Monocyte (primary cell): Measurements from ENCODE around the genes NCK1 and PRR23B.

- PRO-cap, 2 experiments, result no peak in any of the 2 experiments
Observed at GRCh38 chr3:136126906-136127592, 69.1 kb downstream of the MSL2 start.

GRCh38 chr3:136194621-136195189, 1.4 kb downstream of the MSL2 start:
- PRO-cap, 2 experiments, result peak in 2 of 2 experiments; most common plus-strand start chr3:136194984 (in 2); most common minus-strand start chr3:136194995 (in 2)

DNA sequence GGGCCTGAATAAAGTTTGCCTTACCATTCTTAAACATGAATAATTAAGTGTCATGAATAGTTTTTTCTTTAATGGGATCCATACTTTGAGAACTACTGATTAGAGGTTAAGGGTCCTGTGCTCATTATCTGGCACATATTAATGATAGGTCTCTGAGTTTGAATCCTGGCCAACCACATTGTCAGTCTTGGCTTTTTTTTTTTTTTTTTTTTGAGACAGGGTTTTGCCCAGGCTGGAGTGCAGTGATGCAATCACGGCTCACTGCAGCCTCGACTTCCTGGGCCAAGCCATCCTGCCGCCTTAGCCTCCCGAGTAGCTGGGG, 667 bp upstream of the PCCB start:
- PRO-cap, 2 experiments, result no peak in any of the 2 experiments

- PRO-cap, 2 experiments, result no peak in any of the 2 experiments
Observed at GRCh38 chr3:136250836-136251512, 834 bp downstream of the PCCB start.

- PRO-cap, 2 experiments, result peak in 2 of 2 experiments; most common plus-strand start chr3:136752671 (in 1); most common minus-strand start chr3:136752744 (in 1)
Observed at GRCh38 chr3:136752569-136753840, 827 bp upstream of the STAG1 start.

GRCh38 chr3:136861738-136862324, at the start of gene NCK1:
Gene NCK1, plus strand, starts transcription at chr3:136862208.
- PRO-cap, 2 experiments, result peak in 2 of 2 experiments; most common plus-strand start chr3:136862233 (in 2); most common minus-strand start chr3:136862019 (in 2)

- PRO-cap, 2 experiments, result no peak in any of the 2 experiments
Observed at GRCh38 chr3:136930171-136931131, 27.3 kb upstream of the IL20RB start.

DNA sequence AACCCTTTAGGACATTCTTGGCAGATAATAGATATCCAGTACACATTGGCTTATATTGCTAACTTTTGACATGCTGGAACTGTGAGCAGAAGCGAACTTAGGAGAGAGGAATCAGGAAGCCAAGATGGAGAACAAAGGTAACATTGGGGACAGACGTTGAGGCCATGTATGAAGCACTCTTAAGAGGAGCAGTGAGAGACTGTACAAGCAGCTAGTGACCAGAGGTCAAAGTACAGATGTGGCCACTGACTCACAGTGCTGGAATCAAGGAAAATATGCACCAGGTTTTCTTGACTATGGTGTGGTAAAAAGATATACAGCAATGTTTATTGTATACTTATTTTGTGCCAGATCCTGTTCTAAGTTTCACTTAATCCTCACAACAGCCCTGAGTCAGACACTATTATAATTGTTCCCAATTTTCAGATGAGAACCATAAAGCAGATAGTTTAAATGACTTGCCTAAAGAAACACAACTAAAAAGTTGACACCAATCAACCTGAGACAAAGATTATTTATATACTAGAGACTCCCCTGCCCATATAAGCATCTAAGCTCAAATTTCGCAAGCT, 1.9 kb upstream of the IL20RB start:
- PRO-cap, 2 experiments, result no peak in any of the 2 experiments

DNA sequence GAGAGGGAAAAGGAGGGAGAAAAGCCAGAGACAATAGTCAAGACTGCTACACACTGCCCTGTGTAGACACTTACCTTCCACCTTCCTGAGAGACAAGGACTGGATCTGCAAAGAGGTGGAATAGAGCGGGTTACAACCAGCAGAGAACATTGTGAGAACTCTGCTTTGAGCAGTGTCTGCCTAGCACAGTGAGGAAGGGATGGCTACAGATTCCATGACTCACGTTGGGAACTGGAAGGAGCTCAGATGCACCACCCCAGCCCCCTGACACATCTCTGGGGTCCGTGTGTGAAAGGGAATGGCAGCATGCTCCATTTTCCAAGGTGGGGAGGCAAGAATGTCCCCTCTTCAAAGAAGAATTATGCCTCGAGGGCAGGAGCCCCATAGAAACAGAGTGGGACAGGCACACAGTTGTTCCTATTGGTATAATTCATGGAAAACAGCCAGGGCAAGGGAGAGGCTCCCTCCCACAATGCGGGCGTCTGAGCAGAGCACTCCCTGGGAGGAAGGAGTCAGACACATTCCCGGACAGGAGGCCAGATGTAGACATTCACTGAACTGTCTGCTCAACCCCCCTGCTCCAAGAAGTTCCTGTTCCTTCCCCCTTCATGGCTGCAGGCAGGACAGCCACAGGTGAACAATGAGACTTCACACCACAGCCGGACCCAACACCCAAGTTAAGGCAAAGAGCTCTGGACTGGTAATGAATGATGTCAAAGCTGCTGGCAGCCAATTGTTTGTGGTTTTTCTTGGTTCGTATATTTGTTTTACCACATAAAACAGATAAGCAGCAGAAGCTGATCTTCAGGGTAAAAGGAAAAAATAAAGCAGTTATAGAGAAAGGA, 33.5 kb downstream of the DZIP1L start:
- PRO-cap, 2 experiments, result no peak in any of the 2 experiments

DNA sequence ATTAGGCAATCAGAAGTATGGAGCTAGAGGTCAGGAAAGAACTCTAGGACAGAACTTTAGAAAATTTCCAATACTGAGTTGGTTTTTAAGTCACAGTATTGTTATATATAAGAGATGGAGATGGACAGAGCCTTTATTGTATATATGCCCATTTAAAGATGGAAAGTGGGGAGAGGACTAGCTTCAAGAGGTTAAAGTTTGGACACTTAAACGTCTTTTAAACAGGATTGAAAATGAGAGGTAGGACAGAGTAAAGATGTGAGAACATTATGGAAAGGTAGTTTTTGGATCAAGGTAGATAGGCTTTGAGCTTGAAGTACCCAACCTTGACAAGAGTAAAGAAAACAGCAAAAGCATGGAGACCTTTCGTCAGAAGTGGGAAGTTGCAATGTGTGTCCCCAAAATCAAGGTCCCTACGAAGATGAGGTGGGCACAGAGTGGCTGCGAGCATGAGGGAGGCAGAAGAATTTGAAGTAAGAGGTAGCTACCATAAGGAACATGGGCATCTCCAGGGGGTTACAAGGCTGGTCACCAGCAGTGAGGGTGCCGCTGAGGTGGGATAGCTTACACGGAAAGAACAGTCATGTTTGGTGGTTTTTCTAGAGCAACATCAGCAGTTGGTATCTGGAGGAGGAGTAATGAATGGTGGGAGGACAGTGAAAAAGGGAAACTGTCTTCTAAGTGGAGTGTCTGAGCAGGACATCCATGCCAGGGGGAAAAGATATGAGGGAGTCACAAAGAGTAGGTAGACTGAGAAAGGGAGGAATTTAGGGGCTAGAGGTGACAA, 68.0 kb downstream of the NME9 start:
- PRO-cap, 2 experiments, result no peak in any of the 2 experiments

DNA sequence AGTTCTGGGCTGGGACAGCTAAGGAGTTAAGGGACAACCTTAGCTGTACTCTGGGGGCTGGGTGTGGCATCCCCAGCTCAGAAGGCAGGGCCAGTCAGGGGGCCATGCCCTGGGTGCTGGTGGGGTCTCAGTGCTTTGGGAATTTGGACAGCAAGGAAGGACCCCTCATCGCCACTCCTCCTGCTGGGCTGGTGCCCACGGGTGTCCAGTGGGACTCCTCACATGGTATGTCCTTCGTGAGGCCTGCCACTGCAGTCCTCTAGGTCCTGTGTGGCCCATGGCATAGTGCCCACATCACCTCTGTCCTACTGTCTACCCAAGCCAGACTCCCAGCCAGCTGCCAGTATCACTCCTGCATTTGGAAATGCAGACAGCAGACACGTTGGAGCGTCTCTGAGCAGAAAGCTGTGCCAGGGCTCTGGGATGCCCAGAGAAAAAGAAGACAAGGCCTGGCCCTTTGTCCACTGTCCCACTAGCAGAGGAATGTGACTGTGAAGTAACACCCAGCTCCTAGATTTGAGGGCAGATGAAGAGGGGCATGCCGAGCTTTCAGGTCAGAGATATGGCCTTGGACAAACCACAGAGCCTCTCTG, 12.1 kb downstream of the MRAS start:
- PRO-cap, 2 experiments, result no peak in any of the 2 experiments

GRCh38 chr3:138724369-138724873, 110.3 kb downstream of the PIK3CB start:
- PRO-cap, 2 experiments, result no peak in any of the 2 experiments

DNA sequence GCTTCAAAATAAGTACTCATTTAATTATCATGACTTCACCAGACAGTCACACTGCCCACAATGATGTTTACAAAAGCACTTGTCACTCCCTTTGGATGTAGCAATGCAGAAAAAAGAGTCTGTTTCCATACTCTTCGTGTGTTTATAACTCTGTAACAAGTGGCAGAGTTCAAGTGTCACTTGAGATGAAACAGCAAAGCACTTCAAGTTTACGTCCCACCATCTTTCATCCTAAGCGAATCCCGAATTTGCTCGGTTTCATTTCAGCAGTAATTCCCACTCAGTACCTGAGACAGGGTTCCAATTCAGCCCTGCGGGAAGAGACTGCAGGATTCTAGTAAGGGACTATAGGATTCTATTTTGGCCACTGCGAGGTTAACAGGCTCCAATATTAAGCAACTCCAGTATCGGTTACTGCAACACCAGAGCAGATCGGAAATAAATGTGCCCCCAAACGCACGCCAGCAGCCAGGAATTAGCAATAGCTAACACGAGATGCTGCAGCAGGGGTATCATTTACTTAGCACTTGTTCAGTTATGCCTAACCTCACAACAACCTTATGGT, 1.1 kb downstream of the PIK3CB start:
- PRO-cap, 2 experiments, result peak in 1 of 2 experiments; most common plus-strand start position 172 of the sequence (in 1)

GRCh38 chr3:138938812-138939238, 8.1 kb downstream of the FOXL2 start:
- PRO-cap, 2 experiments, result no peak in any of the 2 experiments

DNA sequence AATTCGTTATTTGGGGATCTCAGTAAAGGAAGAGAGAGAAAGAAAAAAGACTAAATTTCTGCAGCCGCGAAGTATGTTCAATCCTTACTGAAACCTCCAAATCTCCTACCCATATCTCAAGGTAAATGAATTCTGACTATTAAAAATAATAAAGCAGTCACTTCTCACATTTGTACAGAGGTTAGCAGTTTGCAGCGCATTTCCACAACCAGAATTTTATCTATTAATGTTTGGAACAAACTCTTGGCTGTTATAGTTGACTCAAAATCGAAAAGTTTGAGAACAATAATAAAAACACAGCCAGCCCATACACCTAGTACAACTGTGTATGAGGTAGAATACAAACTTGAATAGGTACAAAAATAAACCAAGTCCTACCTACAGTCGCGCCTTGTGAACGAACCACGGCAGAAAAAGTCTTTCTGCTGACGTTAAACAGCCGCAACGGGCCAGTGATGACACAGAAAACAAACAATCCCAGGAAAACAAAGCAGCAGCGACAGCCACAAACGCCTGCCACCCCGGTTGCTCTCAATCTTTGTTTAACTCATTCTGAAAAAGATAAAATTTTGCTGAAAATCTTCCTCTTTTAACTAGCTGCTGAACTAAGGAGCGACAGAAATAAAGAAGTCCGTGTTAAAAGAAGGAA, 3.2 kb downstream of the FOXL2 start:
- PRO-cap, 2 experiments, result no peak in any of the 2 experiments

GRCh38 chr3:139020920-139021398, at the start of gene PRR23B:
Gene PRR23B, minus strand, starts transcription at chr3:139020926.
- PRO-cap, 2 experiments, result no peak in any of the 2 experiments

DNA sequence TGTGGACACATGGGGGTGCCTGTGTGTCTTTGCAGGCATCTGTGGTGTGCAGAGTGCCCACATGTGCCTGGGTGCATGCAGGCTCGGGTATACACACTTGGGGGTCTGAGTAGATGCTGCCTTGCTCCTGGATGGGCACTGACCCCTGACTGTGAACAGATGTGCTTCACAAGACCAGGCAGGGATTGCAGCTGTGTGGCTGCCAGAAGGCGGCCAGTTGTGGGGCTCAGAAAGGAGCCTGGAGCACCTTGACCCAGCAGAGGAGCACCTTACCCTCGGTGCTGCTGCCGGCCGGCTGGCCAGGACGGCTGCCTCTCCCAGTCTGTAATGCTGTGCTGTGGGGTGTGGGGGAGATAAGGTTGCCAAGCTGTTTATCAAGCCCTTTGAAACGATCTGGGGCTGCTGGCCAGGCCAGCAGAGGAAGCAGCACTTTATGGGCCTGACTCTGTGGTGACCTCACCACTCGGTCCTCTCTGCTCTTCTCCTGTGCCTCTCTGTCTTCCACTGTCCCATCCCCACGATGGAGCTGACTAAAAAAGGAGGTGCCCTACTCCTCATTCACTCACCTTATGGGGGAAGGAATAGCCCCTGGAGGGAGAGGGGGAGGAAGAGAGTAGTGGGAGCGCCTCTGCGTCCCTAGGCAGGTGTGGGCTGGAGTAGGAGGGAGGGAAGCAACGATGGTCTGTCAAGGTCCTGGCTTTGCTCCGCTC, 55.4 kb upstream of the MRPS22 start:
- PRO-cap, 2 experiments, result no peak in any of the 2 experiments

DNA sequence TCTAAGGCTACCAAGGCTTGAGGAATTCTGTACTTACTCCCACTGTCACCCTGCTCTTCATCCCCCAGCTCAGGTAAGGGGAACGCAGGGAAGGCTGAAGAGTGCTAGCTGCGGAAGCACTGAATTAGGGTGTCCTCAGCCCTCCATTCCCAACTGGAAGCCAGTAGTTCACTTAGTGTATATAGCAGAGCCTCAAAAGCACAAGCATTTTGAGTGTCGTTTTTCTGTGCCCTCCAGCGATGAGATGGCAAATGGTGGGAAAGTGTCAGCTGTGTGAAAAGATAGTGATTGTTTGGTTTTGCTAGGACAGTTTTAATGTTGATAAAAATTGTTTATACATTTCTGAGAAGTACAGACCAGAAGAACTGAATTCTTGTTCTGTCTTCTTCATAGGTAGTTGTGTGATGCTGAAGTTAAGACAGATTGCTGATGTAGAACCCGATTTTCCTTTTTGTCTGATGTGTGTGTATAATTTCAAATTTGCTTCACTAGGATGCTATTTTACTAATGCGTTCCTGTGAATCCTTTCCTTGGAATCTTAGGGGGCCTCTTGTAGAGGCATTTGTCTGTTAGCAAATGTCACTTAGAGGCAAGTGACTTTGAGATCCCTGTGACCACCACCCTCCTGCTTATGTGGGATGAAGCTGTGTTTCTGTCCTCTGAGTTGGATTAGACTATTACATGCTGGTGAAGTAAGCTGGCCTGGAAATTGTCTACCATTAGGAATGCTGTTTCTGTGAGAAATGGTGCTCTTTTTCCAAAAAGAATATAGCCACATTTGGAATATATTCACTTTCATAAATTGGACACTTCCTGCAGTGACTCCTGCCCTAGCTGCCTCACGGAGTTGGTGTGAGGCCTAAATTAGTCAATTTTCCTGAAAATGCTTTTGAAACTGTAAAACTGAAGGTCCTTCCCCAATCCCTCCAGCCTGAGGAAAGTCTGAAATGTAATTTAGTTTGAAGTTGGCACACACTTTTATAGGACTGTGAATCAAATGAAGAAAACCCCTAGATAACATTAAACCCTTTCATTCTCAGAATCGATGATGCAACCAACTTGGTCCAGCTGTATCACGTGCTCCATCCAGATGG, 11.2 kb downstream of the MRPS22 start:
- PRO-cap, 2 experiments, result no peak in any of the 2 experiments

GRCh38 chr3:139534949-139536131, 4.2 kb downstream of the RBP1 start:
- PRO-cap, 2 experiments, result no peak in any of the 2 experiments

DNA sequence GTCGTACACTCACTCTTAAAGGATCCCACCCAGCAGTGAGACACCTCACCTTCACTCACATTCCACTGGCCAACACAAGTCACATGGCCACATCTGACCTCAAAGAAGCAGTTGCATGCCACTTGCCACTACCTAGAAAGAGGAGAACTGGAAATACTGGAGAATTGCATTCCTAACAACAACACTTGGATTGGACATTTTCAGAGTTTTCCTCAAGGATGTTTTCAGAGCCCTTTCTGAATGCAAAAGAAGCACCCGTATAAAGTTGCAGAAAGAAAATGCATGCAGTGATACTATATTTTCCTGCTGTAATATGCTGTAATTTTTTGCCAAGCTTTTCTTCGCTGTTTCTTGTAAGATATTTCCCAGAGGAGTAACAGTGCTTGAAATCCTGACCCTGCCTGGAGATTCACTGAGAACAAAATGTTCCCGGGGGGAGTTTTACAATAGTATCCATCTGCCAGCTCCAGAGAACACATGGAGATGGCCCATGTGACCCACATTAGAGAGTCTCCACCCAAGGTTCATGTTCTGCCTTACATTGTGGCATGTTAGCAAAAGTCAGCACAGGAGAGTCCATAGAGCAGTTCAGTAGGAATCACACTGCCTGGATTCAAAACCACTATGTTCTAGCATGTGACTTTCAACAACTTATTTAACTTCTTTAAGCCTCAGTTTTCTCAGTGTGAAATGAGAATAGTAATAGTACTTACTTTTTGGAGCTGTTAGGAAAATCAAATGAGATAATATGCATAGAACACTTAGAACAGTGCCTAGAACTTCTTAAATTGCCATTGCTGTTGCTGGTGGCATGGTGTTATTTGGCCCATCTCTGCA, 42.3 kb downstream of the TRIM42 start:
- PRO-cap, 2 experiments, result no peak in any of the 2 experiments